ENCODE measurements around the genes EPB41L4A and APC.

GRCh38 chr5:110000544-110001137 lies 310.9 kb downstream of the MAN2A1 start:
- PRO-cap = no peak

DNA sequence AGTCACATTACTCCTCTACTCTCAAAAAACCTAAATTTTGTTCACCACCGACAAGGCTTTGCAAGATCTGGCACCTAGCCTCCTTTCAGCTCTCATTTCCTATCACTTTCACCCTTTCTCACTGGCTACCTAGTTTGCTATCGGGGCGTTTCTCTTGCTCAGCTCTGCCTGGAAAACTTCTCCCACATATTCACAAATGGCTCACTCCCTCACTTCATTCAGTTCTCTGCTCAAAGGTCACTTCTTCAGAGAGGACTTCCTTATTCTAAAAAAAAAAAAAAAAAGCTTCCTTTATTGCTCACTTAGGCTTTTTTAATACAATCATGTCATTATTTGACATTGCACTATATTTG lies 2.1 kb upstream of the SLC25A46 start:
- PRO-cap = no peak

DNA sequence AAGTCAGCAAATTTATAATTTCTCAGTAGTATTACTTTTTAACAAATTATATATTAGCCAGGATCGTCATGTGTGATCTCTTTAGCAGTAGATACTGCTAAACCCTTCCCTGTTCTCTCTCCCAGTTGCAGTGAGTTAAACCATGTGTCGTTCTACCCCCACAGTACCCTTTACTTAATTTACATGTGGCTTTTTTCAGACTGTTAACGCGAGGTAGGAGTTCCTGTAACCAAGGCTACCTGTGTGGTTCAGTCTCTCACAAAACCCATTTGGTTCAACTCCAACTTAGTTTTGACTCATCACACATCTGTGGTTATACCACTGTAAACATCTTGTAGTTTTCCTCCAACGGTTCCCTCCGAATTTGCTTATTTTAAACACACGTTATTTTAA lies 13.4 kb downstream of the SLC25A46 start:
- PRO-cap = no peak

- PRO-cap = no peak
These were observed 14.0 kb downstream of the SLC25A46 start for GRCh38 chr5:110752673-110753431.

GRCh38 chr5:111227816-111228267 lies 3.7 kb downstream of the CAMK4 start:
- PRO-cap = no peak

DNA sequence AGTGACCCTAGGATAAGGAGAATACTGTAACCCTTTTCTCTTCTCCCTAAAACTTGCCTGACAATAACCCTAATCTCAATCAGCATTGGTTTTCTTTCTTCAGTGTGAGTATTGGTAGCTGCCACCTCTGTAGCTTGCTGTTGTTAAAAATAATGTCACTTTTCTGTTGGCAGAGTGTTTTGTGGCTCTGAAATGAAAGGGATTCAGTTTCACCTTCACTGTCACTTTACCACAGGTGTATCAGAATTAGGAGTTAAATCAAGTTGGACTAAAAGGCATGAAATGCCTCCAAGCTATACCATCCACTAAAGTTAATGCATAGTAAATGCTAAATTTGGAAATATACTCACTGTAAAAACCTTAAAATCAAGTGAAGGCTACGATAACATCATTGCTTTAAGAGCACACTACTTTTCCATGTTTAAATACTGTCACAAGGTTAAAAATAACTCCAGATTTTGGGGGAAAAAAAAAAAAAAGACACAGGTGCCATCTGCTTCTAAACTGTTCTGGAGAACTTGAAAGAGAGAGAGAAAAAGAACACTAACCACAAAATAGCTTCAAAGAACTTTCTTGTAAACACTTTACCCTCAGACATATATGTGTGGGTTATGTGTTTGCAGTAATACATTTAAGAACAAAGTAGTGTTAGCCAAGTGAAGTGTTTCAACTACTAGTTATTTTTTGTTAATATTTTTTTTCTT lies 6.1 kb downstream of the CAMK4 start:
- PRO-cap = no peak

- PRO-cap = bidirectional peak, plus-strand start at chr5:111681303, minus-strand start at chr5:111681151
These were observed 76.1 kb downstream of the NREP start for GRCh38 chr5:111680615-111681507.

DNA sequence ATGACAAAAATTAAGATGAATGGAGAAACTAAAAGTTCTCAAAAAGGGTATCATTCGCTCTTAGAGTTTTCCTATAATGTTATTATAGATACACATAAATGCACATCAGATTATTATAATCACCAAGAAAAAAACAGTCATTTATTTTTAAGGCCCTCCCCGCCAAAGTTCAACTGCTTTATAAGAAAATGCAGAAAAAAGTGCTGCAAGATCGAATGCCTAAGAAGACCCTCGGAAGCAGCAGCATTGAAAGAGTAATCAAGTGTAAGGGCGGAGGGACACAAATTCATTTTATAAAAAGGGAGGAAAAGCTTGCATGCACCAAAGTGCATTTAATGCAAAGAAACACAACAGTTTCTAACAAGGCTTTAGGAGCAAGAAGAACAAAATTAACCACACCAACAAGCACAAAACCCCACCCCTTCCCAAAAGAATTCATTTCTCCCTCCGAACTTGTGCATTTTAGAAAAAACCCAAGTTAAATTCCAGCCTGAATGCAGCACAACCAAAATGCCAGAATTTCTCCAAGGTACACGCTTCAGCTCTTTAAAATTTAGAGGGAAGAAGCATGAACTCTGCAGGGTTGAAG lies 437 bp downstream of the NREP start:
- PRO-cap = no peak

DNA sequence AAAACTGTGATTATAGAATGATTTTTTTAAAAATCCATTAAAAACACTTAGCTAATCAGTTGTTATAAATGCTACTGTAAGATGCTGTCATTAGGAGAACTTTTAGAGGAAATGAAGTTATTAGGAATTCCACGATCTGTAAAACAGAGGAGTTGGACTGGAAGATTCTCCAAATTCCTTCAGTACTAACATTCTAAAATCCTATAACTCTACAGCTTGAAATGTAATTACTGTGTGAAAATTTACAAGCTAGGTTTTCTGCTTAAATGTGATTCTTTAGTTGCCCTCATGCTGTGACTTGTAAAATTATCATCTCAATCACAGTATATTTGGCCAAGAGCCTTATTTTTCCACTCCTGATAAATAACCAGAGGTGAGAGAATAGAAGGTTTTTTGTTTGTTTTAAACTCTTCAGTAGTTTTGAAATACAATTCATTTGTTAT lies 14.9 kb upstream of the NREP start:
- PRO-cap = no peak

DNA sequence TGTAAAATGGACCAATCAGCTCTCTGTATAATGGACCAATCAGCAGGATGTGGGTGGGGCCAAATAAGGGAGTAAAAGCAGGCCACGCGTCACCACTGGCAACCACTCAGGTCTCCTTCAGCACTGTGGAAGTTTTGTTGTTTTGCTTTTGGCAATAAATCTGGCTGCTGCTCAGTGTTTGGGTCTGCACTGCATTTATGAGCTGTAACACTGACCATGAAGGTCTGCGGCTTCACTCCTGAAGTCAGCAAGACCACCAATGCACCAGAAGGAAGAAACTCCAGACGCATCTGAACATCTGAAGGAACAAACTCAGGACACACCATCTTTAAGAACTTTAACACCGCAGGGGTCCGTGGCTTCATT lies 69.2 kb upstream of the NREP start:
- PRO-cap = no peak

- PRO-cap = bidirectional peak, plus-strand start at chr5:112228942, minus-strand start at chr5:112228800
These were observed 190.7 kb downstream of the EPB41L4A start for GRCh38 chr5:112228084-112229161.

GRCh38 chr5:112418958-112419359 lies at the start of gene EPB41L4A:
TSS of gene EPB41L4A (minus strand) at chr5:112419277.
- PRO-cap = no peak

GRCh38 chr5:112419360-112420340 lies 573 bp upstream of the EPB41L4A start:
- PRO-cap = bidirectional peak, plus-strand start at chr5:112419585, minus-strand start at chr5:112419490; bidirectional peak, plus-strand start at chr5:112420038, minus-strand start at chr5:112419875

- PRO-cap = no peak
These were observed 60.5 kb upstream of the EPB41L4A start for GRCh38 chr5:112479610-112479935.

- PRO-cap = bidirectional peak, plus-strand start at chr5:112737888, minus-strand start at chr5:112737773
These were observed at the start of gene APC for GRCh38 chr5:112737396-112738527. TSS of gene APC (plus strand) at chr5:112737885.

DNA sequence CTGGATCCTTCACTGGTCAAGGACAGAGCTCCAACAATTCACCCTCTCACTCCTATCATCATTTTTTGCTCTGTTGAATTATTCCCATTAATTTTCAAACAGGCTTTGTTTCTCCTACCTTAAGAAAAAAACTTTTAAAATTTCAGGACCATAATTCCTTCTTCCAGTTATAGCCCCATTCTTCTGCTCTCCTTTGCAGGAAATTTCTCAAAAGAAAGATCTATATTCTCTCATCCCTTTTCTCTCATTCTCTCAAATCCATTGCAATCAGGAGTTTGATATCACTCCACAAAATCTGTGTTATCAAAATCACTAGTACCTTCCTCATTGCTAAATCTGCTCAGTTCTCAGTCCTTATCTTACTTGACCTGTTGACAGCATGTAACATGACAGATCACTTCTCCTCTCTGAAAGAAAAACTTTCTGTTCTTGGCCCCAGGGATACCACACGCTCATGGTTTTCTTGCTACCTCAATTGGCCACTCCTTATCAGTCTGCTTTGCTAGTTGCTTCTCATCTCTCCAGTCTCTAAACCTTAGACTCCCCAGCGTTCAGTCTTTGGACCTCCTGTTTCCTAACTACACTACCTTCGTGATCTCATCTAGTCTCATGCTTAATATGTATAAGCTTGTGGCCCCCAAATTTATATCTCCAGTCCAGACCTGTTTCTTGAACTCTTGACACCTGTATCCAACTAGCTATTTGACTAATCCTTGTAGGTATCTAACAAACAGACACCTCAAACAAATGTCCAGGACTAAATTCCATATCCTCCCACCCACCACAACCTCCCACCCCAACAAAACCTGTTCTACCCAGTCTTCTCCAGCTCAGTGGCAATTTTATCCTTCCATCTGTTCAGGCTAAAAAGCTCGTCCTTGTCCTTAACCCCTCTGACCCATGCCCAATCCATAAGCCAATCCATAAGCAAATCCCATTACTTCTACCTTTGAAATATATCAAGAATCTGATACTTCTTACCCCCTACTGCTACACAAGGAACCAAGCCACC lies 22.2 kb downstream of the SRP19 start:
- PRO-cap = no peak

GRCh38 chr5:112920574-112920992 lies 1.4 kb downstream of the REEP5 start:
- PRO-cap = no peak

- PRO-cap = no peak
These were observed 47.3 kb downstream of the DCP2 start for GRCh38 chr5:113023861-113024423.

DNA sequence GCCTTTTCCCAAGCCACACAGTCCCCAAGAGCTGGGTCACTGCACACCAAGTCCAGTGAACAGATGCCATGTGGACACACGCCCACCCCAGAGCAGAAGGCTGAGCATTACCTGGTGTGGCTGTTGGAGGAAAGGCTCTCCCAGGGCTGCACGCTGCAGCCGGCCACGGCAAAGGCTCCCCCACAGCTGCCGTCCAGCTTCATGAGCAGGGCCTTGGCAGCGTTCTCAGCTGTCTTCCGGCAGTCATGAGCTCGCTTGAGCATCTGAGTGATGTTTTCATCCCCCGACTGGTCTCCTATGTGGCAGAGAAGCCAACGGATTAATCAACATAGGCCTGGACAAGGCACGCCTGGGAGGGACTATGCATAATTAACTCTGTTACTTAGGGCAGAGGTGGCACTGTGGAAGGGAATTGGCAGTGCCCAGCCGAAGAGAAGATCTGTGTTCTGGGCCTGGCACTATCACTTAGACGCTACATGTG lies 87.3 kb downstream of the DCP2 start:
- PRO-cap = no peak

DNA sequence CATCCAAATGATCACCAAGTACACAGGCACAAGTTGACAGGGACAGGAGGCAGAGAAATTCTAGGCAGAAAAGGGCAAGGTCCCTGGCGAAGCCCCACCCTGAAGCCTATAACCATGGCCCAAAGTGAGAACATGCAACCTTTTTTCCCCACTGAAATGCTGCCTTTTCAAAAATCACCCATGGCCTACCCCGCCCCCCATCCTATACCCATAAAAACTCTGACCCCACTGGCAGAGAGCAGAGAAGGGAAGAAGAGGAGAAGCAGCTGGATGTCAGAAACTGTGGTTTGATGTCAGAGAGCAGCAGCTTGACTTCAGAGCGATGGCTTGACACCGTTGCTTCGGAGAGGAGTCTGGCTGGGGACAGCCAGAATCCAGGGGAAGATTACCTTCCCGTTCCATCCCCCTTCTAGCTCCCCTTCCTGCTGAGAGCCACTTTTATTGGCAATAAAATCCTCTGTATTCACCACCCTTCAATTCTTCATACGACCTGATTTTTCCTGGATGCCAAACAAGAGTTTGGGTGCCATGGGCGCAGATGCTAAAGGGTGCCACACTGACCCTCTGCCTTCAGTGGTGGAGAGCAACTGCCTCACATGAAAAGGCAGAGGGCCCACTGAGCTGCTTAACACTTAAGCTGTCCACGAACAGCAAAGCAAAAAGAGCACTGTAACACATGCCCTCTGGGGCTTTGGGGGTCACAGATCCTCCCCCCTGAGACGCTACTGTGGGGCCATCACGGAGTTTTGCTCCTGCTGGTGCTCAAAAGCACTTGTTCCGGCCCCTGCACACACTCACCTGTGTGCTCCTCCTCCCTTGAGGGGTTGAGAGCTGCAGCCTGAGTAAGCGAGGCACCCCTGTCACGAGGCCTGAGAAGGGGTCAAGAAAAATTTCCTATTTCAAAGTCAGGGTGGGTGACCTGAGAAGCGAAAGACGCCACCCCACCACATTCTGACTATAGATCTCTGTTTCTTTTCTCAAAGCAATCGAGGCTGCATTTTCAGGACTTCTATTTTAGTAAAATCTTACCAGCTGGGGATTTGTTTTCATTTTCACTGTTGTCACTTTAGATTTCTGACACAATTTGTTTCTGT lies 138.1 kb downstream of the DCP2 start:
- PRO-cap = no peak

All from Calu3 (cell line).